Measurements from ENCODE around the gene EFNA3.

DNA sequence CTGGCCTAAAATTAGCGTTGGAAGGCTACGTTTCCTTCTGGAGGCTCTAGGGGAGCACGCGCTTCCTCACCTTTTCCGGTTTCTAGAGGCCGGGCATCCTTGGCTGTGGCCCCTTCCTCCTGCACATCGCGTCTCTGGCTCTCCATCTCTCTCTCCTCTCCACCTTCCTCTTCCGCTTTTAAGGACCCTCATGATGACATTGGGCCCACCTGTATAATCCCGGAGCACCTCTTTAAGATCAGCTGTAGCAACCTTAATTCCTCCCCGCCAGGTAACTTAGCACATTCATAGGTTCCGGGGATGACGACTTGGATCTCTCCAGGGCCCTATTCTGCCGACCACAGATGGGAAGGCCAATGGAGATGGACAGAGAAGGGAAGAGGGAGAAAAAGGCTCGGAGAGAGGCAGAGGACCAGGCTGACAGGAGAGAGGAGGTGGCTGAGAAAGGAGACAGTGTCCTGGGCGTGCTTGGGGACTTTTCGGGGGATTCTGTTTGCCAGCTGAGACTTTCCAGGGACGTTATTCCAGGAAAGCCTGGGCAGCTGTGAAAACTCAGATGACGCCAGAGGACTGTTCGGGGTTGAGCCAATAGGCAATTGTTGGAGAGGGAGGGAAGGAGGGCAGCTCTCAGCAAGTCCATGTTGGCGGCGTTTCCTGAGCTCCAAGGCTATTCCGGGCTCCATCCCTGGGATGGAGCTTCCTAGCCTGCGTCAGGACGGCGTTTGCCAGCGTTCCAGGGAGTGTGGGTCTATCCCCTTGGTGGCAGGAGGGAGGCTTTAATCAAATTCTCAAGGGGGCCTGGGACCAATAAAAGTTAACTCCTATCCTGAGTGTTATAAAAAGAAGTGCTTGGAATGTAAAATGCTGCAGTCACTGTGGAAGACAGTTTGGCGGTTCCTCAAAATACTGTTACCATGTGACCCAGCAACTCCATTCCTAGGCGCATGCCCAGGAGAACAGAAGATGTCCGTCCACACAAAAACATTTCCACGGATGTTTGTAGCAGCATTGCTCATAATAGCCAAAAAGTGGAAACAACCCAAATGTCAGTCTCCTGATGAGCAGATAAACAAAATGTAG, 15.0 kb downstream of the SLC27A3 start:
- PRO-cap, 2 experiments = peak in 1 of 2 experiments; most common plus-strand start position 670 of the sequence (in 1); most common minus-strand start position 495 of the sequence (in 1)

DNA sequence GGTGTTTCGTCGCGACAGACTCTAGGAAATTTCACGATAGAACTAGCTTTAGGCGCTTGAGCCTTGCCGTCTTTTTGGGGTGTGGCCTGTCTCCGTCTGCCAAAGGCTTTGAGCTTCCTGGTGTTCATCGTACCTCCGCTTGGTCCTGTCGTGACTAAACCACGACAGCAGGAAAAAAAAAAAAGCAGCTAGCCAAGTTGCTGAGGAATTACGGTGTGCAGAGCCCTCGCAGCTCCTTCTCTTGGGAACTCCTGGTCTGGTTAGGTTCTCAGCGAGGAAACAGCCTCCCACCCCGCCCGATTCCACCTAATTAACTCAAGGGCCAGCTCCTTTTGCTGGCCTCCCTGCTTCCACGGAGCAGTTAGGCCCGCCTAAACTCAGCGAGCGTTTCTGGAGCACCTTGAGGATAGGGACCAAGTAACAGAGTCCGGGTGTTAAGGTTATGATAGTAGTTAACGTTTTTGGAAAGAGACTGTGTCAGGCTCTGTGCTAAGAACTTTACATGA, 713 bp upstream of the GATAD2B start:
- PRO-cap, 2 experiments = peak in 1 of 2 experiments; most common plus-strand start position 203 of the sequence (in 1); most common minus-strand start position 110 of the sequence (in 1)

DNA sequence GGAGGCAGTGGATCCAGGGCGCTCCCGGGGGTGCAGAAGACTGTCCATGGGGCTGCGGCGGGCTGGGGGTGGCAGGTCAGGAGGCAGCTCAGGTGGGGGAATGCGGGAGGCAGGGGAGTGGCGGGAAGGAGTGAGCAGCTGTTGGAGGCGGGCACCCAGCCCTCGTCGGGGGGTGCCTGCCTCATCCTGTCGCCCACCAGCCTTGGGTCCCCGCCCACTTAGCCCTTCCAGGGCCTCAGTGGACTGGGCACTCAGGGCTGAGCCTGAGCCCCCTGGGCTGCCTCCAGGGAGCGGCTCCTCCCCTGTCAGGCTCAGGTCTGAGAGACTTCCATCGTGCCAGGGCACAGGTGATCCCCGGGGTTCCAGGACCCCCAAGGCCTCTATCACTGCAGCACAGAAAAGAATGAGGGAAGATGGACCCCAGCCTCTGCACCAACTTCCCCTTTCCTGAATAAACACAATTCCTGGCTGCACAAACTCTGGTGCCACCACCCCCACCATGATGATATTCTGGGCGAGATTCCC, 10.8 kb upstream of the GATAD2B start:
- PRO-cap, 2 experiments = no peak in any of the 2 experiments

GRCh38 chr1:153944957-153945722, 1.4 kb downstream of the DENND4B start:
- PRO-cap, 2 experiments = peak in 1 of 2 experiments; most common plus-strand start chr1:153945443 (in 1)

DNA sequence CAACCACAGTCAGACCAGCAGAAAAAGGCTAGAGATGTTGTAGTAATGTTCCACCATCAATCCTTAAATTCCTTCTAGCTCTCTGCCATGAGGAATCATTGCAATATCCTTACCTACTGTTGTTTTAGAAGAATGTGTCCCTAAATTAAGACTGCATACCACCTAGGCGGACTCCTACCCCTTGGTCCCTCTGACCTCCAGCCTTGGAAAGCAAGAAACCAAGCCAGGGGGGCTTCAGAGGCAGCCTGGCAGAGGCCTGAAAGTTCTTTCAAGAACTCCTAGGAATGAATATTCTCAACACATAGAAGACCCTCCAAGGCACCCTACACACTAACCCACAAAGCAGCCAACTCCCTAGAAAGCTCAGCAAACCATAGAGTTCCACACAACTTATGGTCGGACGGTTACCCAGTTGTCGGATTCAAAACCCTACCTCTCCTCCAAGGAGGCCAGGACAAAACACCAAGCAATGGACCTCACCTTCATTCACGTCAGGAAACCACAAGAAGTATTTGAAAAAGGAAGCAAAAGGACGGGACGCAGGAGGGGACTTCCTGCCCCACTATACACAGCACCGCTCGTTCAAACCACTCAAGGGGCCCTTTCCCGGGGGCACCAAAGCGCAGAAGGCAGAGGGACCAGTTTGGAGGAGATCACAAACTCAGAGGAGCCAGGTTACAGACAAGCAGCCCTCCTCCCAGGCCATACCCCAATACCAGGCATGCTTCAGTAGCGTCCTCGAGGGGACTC, 953 bp downstream of the CRTC2 start:
- PRO-cap, 2 experiments = no peak in any of the 2 experiments

DNA sequence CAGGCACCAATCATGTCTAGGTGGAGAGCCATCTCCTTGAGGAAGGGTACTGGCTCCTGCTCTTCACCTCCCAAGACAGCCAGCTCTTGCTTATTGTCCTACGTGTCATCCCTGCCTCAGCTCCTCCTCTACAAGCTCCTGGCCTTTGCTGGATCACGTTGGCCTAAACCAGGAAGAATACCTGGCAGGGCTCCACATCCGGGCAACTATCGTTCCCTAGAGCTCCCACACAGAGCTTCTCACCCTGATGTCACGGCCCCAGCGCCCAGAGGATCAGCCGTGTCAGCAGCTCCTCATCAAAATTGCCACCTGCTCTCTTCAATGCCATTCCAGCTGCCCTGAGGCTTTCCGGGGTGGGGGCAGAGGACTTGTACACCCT, 1.9 kb upstream of the TPM3 start:
- PRO-cap, 2 experiments = no peak in any of the 2 experiments

DNA sequence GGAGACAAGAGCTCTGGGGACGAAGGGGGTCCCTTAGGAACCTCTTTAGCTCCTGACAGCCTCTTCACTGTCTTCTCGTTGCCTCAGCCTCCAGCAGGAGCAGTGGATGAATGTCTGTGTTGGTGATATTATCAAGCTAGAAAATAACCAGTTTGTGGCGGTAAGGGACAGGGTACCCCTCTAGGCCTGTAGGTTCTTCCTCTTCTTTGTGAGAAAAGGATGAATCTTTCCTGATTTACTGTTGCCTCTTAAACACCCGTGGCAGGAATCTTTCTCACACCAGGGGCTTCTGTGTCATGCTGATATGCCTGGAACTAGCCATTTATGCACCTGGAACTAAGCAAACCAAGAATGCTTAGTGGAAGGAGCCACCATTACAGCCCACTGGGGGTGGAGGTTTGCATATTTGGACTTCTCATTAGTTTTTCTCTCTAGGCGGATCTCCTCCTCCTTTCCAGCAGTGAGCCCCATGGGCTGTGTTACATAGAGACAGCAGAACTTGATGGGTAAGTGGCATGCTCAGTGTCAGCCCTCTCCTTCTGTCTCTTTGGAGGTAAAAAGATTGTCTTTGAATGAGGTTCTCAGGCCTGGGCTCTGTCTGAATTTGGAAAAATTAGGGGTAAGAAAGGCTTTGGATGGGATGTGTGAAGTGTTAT, 6.3 kb downstream of the ATP8B2 start:
- PRO-cap, 2 experiments = no peak in any of the 2 experiments

- PRO-cap, 2 experiments = no peak in any of the 2 experiments
Observed at GRCh38 chr1:154431539-154432190, 26.5 kb downstream of the IL6R start.

DNA sequence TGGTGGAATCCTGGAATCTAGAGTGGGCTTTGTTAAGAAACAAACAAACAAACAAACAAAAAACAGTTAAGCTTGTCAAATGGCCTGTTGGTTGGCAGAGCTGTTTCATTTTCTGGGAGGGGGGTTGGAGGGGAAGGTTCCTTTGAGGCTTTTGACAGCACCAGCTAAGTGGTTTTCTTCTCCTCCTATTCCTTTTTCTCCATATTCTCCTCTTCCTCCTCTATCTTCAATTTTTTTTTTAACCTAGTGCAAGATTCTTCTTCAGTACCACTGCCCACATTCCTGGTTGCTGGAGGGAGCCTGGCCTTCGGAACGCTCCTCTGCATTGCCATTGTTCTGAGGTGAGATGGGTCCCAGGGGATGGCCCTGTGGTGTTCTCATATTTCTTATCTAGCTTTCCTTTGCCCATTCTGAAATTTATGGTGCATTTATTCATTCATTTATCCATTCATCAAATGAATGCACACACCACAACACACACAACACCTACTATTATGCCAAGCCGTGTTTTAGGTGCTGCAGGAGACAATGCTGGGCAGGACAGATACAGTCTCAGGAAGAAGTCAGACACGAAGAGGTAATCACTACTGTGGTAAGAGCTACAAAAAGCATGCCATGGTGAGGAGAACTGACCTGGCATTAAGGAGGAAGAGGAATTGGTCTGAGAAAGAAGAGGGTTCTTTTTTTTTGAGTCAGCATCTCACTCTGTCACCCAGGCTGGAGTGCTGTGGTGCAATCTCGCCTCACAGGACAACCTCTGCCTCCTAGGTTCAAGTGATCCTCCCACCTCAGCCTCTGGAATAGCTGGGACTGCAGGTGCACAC, 47.6 kb upstream of the TDRD10 start:
- PRO-cap, 2 experiments = no peak in any of the 2 experiments

GRCh38 chr1:154476751-154477320, 25.2 kb upstream of the TDRD10 start:
- PRO-cap, 2 experiments = no peak in any of the 2 experiments

- PRO-cap, 2 experiments = no peak in any of the 2 experiments
Observed at GRCh38 chr1:154583376-154584095, 16.0 kb downstream of the CHRNB2 start.

DNA sequence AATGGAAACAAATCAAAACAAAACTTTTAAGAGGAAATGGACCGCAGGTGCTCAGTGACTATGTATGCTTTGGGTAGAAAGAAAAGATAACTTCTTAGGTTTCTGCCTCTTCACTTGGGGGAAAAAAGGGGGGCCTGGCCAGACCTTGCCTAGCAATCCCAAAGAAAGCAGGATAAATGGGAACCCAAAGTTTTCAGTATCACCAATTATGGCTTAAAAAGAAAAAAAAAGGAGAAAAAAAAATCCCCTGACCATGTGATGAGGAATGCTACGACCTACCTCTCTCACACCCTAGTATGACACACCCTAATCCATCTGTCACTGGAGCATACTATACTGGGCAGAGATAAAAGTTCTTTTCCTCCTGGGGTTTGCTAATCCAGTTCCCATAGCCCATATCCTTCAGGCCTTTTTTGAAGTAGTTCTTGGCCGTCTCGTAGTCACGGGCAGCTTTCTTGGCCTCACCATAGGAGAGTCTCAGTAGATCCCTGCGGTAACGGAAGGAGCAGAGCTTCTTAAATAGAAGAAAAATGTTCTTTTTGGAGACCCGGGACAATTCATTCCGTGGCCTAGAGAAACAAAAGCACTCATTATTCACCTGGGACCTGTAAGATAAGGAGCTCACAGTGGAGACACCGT, 17.0 kb downstream of the CHRNB2 start:
- PRO-cap, 2 experiments = no peak in any of the 2 experiments

DNA sequence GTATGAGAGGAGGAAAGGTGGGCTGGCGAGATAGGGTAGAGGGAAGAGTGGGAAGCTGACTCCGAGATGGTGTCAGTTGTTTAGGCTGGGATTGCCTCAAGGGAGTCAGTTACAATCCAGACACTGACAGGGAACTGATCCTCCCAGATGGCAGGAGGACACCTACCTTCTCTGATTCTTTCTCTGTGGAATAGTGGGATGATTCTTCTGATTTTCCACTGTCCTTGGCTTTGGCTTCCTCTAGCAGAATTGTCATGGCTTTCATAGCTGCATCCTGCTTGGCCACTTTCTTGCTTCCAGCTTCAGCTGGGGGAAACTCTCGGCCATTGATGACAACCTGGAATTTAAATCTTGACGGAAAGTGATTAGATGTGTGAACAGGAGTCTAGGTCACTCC, 9.8 kb downstream of the ADAR start:
- PRO-cap, 2 experiments = peak in 1 of 2 experiments; most common plus-strand start position 108 of the sequence (in 1)

DNA sequence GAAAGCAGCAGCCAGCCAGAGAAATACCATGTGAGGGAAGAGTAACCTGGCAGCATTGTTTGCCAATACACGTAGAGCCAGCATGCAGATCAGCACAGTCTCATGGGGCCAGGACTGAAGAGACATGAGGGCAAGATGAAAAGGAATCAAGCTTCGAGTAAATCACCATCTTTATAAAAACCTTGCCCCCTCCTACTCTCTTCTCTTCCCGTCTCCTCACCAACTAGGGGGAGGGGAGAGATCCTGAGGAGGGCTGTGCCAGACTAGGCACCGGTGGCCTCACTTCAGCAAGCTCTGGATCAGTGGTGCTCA, 88.6 kb upstream of the ADAR start:
- PRO-cap, 2 experiments = no peak in any of the 2 experiments

- PRO-cap, 2 experiments = no peak in any of the 2 experiments
Observed at GRCh38 chr1:154936019-154936337, 541 bp downstream of the PMVK start.

GRCh38 chr1:155003370-155004066, 916 bp downstream of the ZBTB7B start:
- PRO-cap, 2 experiments = peak in 1 of 2 experiments; most common plus-strand start chr1:155003471 (in 1); most common minus-strand start chr1:155003584 (in 1)

GRCh38 chr1:155078597-155079014, at the start of gene EFNA3:
Gene EFNA3, plus strand, starts transcription at chr1:155078837.
- PRO-cap, 2 experiments = peak in 1 of 2 experiments; most common plus-strand start chr1:155078909 (in 1); most common minus-strand start chr1:155078740 (in 1)

DNA sequence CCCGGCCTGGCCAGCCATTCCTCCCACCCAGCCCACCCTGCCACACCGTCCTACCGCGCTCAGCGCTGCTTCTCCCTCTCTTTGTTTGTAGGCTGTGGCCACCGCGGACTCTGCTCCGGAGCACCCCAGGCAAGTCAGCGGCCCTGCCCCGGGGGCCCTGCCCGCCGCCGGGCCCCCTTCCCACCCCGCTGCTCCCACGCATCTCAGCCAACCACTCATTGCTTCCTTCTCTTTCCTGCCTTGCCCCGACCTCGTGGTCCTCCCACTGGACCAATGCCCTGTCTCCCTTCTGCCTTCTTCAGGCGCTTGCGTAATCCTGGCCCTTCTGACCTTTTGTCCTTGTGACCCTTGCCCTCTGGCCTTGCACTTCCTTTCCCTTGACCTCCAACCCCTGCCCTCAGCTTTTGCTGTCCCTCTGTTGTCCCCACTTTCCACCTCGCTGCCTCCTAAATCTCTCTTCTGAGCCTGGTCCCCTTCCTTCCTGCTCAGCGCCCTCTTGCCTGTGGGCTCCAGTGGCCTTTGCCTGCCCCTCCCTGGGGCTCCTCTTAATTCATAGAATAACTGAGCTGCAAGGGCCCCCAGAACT, 5.2 kb downstream of the TRIM46 start:
- PRO-cap, 2 experiments = no peak in any of the 2 experiments

DNA sequence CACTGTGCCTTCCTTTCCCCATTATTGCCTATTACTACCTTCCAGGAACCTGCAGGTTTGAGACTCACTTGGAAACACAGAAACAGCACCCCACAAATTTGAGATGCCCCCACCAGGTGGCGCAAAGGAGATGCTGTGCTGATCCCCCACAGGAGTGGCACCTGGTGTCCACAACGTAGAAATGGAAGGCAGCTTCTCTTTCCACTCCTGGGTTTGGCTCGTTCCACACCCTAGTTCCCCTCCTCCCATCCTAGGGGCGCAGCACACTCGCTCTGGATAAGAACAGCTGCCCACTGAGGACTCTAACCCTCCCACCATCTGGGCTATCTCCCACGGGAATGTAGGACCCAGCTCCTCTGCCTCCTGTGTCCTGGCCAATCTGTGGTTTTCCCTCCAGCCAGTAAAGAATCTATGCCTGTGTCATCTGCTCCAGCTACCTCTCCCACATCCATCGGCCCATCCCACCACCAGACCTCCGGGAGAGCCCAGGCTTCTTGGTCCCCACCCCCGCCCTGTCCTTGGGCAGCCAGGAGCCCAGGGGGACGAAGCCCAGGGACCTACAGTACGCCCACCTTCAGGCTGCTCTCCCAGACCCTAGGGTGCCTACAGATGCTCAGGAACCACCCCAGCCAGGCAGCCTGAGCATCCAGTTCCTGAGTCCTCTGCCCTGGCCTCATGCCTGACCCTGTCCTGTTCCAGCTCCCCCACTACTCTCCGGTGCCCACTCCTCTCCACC, 626 bp downstream of the THBS3 start:
- PRO-cap, 2 experiments = peak in 1 of 2 experiments; most common plus-strand start position 171 of the sequence (in 1); most common minus-strand start position 381 of the sequence (in 1)

DNA sequence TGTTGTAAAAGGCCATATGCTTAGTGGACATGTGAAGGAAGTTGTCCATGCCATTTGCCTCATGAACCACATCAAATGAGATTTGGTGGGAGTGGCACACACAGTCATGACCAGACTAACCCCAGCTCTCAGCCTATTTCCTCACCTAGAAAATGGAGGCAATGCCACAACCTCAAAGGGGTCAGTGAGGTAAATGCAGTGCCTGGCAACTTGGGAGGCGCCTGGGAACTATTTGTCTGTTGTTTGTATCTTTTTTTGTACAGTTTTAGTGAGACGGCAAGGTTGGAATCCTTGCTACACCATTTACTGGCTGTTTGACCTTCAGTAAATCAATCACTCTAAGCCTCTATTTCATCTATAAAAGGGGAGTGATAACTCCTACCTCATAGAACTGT, 11.3 kb downstream of the MTX1 start:
- PRO-cap, 2 experiments = no peak in any of the 2 experiments

All from cerebral cortex (tissue), 2 donors.